ENCODE measurements around the genes MCUB and CASP6.

DNA sequence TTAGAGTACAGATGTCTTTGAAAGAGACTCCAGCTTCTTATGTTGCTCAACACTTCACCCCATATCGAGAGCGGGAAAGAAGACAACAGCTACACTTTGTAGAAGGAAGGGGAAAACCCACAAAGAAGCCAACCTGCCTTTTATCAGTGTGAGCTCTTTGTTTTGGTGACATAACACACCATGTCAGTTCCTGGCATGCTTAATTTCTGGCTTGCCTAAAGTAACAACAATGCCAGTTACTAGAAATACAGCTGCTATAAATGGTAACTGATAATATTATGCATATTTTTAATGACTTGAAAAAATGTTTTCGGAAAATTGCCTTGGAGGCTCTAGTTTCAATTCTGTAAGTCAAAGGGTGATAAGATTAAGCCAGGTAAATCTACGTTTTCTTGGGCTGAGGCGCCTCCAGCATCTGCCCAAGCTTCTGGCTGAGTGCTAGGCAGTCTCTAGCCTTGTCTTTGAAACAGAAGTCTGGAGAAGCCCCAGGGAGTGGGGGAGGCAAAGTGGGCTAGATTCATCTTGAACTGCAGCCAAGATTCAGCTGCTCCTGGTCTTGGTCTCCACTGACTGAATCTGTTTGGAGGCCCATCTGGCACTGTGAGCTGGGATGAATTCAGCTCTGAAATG, 187.0 kb upstream of the LEF1 start:
- RRBS = no CpG with 5 or more reads among the region's 5 CpGs

DNA sequence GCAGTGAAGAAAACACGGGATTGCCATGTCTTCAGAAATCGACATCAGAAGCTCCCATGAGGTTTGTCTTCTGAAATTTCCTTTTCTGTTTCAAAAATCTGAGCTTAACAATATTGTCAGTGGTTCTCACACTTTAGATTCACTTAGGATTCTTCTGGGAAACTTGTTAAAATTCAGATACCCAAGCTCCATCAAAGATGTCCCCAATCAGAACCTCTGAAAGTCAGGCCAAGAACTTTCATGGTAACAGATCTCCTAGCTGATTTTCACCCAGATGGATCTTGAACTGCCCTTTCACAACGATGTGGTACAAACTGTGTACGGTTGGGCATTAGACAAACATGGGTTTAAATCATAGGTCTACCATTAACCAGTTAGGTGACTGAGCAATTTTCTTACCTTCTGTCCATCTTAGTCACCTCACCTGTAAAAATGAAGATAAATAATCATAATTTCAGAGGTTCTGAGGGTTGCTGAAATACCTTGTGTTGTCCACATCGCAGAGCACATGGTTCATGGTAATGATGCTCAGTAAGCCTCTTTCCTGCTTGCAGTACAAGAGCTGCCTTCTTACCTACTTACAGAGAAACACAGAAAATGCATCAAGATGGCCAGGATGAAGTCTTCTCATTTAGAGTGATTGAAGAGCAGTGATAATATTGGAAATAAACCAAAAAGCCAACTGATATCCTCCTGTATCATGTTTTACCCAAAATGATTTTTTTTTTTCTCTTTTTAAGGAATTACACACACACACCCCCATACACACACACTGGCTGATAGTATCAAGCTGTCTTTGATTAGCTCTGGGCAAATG, 14.6 kb upstream of the OSTC start:
- RRBS = no CpG with 5 or more reads among the region's 5 CpGs

GRCh38 chr4:108878014-108878281, 115.1 kb upstream of the ETNPPL start:
- RRBS = no CpG with 5 or more reads among the region's 2 CpGs

- RRBS = no CpG with 5 or more reads among the region's 11 CpGs
These were observed 729 bp upstream of the COL25A1 start for GRCh38 chr4:109303145-109303628.

GRCh38 chr4:109559960-109560719, at the start of gene MCUB:
MCUB (plus strand) TSS chr4:109560246.
- RRBS = 2% methylated on average over 10 of the region's 77 CpGs

DNA sequence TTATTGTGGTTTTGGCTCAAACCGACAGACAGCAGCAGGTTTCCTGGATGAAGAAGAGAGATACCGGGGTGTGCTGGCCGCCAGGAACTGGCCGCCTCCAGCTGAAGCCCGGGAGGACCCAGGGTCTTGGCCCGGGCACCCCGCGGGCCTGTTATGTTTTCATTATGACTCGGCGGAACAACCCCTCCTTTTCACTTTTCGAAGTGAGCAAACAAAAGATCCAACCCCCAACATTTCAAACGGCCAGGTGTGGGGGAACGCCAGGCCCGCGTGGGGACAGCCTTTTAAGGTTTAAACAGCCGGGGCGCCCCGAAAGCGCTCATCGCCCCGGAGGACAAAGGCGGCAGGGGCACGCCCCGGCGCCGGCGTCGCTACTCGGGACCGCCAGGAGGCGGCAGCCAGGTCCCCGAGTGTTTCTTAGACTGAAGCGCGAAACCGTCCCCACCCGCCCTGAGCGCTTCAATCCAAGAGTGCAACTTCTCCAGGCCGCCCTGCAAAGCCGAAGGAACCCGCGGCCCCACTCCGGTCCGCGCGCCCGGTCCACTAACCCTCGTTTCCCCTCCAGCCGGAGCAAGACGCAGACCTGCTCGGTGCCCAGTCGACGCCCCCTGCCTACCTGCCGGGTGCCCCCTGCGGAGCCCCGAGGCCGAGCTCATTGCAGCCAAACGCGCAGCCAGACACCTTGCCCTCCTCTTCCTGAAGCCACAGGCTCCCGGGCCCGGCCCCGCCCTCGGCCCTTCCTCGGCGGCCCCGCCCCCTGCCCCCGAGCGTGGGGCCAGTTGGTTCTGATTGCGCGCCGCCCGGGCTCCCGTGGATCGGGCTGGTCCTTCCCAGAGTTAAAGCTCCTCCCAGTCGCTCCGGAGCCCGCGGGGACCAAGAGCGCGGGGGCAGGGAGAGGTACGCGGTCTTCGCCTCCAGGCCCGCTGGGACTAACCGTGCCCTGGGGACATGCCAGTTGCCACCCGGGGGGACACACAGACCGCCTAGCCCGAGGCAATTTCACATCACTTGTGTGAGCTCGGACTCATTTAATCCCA, at the start of gene CASP6:
TSS of gene CASP6 (minus strand) at position 706 of the 1,037 bp plus-strand sequence.
- RRBS = 2% methylated on average over 33 of the region's 88 CpGs

DNA sequence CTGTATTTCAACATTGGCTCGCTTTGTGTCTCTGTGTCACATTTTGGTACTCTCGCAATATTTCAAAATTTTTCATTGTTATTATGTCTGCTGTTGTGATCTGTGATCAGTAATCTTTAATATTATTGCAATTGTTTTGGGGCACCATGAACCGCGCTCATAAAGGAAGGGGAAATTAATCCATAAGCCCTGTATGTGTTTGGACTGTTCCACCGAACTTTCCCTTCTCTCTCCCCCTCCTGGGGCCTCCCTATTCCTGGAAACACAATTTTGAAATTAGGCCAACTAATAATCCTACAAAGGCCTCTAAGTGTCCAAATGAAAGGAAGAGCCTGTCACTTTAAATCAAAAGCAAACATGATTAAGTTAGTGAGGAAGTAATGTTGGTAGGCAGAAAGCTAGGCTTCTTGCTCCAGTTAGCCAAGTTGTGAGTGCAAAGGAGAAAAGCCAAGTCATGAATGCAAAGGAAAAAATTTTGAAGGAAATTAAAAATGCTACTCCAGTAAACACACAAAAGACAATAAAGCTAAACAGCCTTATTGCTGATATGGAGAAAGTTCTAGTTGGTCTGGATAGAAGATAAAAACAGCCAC, 722 bp upstream of the CASP6 start:
- RRBS = no CpG with 5 or more reads among the region's 5 CpGs

DNA sequence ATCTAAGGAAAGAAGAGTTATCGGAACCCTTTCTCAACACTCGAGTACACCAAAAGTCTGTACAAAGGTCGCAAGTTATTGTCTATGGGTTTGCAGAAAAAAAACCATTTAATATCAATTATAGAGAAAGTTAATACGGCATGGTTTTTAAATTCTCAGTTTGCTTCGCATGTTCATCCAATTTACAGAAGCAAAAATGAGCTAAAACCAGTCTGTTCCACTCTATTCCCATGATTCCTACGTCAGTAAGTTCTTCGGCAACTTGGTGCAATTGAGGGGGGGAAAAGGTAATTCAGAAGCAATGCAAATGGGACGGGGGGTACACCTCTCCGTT, 851 bp downstream of the PLA2G12A start:
- RRBS = no CpG with 5 or more reads among the region's 9 CpGs

DNA sequence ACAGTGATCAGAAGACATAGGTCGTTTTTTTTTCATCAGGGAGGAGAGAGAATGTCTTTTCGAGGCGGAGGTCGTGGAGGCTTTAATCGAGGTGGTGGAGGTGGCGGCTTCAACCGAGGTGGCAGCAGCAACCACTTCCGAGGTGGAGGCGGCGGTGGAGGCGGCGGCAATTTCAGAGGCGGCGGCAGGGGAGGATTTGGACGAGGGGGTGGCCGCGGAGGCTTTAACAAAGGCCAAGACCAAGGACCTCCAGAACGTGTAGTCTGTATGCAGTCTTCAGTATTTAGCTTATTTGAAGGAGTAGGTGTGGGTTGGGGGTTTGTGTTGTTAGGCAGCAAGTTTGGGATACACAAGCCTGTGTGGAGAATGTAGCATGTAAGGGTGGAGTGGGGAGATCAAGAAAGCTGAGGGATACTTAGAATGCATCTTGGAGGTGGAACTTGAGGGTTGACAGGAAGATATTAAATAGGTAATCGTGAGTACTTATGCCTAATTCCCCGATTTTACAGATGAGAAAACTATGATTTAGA, 617 bp downstream of the GAR1 start:
- RRBS = no CpG with 5 or more reads among the region's 20 CpGs

GRCh38 chr4:110342371-110342732, 133.6 kb upstream of the ENPEP start:
- RRBS = no CpG with 5 or more reads among the region's 1 CpG

DNA sequence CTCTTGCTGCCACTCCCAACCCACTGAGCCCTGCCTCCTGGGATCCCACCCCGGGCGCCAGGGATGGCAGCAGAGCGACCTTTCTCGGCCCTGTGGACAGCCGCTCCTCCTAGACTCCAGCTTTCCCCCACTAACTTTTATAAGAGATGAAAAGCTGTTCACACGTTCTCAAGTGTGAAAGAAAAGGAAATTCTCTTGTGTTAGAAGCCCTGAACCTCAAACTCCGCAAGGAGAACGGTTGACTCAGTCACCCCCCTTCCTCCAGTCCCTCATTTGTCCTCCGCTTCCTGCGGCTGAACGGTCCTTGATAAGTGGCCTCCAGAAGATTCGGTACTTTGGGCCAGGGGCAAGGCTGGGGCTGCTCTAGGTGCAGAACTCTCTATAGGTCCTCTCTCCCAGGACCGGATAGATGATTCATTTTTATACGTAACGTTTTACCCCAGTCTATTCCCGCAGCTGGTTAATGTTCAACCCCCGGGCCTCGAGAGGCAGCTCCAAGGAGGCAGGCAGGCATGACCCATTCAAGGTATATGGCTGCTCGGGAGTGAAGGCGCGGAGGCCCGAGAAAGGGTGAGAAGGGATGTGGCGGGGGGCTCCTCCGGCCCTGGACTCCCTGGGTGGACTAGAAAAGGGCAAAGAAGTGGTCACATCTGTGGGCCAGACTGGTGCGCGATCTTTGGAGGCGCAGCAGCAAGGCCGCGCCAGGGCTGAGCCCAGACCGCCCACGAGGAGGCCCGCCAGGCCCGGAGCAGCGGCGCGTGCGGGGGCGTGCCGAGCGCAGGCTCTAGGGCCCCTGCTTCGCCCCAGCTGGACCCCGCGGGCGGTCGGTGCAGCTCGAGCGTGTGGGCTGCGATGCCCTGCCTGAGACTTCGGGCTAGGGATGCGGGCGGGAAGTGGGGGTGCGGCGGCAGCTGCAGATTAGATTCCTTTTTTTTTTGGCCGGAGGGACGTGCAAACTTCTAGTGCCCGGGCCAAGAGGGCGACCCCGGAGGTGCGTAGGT, 11.8 kb downstream of the PITX2 start:
- RRBS = 19% methylated on average over 3 of the region's 59 CpGs

GRCh38 chr4:110613960-110614494, 8.8 kb downstream of the PITX2 start:
- RRBS = no CpG with 5 or more reads among the region's 20 CpGs

GRCh38 chr4:110636363-110636811, 13.5 kb upstream of the PITX2 start:
- RRBS = 0% methylated on average over 2 of the region's 18 CpGs

DNA sequence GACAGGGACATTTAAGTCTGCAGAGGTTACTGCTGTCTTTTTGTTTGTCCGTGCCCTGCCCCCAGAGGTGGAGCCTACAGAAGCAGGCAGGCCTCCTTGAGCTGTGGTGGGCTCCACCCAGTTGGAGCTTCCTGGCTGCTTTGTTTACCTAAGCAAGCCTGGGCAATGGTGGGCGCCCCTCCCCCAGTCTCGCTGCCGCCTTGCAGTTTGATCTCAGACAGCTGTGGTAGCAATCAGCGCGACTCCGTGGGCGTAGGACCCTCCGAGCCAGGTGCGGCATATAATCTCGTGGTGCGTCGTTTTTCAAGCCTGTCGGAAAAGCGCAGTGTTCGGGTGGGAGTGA, 253.3 kb upstream of the PITX2 start:
- RRBS = no CpG with 5 or more reads among the region's 16 CpGs

- RRBS = no CpG with 5 or more reads among the region's 2 CpGs
These were observed 4.0 kb upstream of the FAM241A start for GRCh38 chr4:112141329-112141672.

DNA sequence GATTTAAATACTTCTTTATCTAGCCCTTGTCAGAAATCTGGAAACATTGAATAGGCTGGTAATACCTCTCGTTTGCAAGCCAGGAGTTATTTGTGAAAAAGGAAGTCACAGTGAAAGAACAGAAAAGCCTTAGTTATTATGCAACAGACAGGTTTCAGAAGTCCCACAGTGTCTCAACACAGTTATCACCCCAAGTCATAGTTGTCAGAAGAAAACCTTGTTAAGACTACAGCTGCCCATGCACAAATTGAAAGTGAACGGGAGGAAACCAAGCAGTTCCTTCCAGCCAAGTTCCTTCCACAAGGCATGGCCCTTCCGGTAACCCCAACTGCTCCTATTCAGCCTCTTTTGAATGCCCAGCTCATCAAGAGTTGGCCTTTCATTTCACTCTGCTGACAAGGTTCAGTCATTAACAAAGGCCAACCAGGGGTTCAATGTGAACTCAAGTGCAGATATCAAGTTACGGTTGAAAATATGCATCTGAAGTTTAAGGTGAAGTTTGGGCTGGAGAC, 15.5 kb downstream of the ALPK1 start:
- RRBS = no CpG with 5 or more reads among the region's 4 CpGs

DNA sequence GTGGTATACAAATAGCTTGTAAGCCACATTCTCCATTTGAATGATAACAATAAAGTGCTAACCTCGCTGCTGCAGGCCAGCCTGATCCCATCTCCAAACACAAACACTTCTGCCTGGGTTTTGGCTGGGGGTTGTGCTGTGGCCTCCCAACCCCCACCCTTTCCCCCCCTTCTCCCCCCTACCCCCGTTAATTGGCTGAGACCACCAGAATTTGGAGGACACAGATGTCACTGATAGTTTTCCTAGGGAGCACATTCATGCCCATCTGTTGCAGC, 46.4 kb downstream of the ALPK1 start:
- RRBS = no CpG with 5 or more reads among the region's 2 CpGs

- RRBS = no CpG with 5 or more reads among the region's 3 CpGs
These were observed 110.0 kb downstream of the LARP7 start for GRCh38 chr4:112746768-112747457.

- RRBS = no CpG with 5 or more reads among the region's 14 CpGs
These were observed 96.3 kb downstream of the ANK2 start for GRCh38 chr4:113145230-113146588.

- RRBS = no CpG with 5 or more reads among the region's 3 CpGs
These were observed 130.6 kb downstream of the ANK2 start for GRCh38 chr4:113180008-113180527.

All from amniotic epithelial cell (primary cell).